HT1080 (cell line): ENCODE measurements around a stretch of chr1.

DNA sequence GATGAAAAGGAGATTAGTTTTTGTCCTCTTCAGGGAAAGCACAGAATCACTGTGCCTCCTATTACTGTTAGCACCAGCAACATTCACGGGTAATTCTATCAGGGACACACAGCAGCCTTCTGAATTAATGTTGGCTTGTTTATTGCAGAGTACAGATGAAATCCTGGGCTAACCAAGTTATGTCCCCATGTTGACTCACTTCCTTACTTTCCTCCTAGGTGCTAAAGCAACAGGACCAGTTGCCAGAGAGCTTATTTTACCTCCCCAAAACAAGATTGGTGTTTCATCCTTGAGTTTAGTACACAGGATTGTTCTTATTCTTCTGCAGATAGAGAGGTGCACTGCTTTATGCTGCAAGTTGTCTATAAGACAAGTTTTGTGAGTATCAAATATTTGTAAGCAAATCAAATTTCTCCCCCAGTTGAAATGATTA, 57.2 kb upstream of the IVNS1ABP start:
RAMPAGE:
- cytosol, long total RNA = no peak
- long total RNA = no peak
- nucleus, long total RNA = no peak

RAMPAGE:
- cytosol, long total RNA = no peak
- long total RNA = no peak
- nucleus, long total RNA = no peak
Measured at GRCh38 chr1:186351768-186352340, 23.2 kb downstream of the TPR start.

GRCh38 chr1:186618436-186619001, 61.7 kb downstream of the PTGS2 start:
RAMPAGE:
- cytosol, long total RNA = no peak
- long total RNA = no peak
- nucleus, long total RNA = no peak

DNA sequence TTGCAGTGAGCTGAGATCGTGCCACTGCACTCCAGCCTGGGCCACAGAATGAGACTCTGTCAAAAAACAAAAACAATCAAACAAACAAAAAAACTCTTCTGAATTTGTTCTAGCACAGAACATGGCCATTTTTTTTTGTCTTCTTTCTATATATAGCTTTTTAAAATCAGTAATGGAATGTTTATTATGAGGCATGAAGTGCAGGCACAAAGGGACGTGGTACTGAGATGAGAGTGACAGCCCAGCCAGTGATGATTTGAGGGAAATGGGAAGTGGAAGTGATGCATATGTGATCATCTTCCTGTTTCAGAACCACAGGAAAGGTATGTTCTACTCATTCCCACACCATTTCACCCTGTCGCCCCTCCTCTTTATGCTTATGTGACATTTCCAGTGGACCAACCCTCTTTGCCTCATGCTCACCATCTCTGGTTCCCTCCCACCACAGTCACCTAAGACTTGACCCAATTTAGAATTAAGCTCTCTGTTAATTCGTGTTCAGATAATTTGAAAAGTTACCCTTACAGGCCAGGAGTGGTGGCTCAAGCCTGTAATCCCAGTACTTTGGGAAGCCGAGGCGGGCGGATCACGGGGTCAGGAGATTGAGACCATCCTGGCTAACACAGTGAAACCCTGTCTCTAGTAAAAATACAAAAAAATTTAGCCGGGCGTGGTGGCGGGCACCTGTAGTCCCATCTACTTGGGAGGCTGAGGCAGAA, 24.3 kb downstream of the PTGS2 start:
RAMPAGE:
- cytosol, long total RNA = no peak
- long total RNA = no peak
- nucleus, long total RNA = no peak

DNA sequence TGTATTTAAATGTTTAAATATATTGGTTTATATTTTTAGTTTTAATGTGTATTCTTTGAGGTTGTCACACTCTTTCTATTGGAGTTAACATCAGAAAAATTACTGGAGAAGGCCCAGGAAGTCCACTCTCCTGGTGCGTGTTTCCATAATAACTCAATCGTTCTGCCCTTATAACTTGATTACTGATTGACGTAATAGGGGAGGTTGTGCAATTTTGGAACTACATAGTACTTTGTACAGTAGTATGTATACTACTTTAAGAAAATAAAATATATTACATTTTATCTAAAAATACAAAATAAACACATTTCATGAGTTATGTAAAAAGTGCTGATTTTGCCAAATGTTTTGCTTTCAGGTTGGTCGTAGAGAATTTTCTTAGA, 5.7 kb downstream of the PLA2G4A start:
RAMPAGE:
- cytosol, long total RNA = no peak
- long total RNA = no peak
- nucleus, long total RNA = no peak

DNA sequence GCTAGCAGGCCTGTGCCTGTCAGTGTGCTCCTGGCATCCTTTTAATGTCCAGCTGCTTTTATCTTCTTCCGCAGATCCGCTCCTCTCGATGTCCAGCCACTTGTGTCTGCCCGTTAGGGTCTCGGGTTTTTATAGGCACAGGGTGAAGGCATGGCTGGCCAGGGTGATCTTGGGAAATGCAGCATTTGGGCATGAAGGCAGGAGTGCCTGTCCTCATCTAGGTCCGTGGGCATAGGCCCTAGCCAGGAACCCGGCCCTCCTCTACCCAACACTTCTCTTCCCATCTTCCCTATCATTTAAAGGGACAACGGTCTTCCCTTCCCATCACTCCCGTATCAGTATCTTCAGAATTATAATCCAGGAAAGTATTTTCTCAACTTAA, 715.1 kb downstream of the BRINP3 start:
RAMPAGE:
- cytosol, long total RNA = no peak
- long total RNA = no peak
- nucleus, long total RNA = no peak

GRCh38 chr1:192830526-192831017, 21.7 kb downstream of the RGS2 start:
RAMPAGE:
- cytosol, long total RNA = no peak
- long total RNA = no peak
- nucleus, long total RNA = no peak

RAMPAGE:
- cytosol, long total RNA = no peak
- long total RNA = no peak
- nucleus, long total RNA = no peak
Measured at GRCh38 chr1:193115542-193116212, 6.2 kb upstream of the CDC73 start.

GRCh38 chr1:193313298-193313844, 127.0 kb upstream of the B3GALT2 start:
RAMPAGE:
- cytosol, long total RNA = no peak
- long total RNA = no peak
- nucleus, long total RNA = no peak

DNA sequence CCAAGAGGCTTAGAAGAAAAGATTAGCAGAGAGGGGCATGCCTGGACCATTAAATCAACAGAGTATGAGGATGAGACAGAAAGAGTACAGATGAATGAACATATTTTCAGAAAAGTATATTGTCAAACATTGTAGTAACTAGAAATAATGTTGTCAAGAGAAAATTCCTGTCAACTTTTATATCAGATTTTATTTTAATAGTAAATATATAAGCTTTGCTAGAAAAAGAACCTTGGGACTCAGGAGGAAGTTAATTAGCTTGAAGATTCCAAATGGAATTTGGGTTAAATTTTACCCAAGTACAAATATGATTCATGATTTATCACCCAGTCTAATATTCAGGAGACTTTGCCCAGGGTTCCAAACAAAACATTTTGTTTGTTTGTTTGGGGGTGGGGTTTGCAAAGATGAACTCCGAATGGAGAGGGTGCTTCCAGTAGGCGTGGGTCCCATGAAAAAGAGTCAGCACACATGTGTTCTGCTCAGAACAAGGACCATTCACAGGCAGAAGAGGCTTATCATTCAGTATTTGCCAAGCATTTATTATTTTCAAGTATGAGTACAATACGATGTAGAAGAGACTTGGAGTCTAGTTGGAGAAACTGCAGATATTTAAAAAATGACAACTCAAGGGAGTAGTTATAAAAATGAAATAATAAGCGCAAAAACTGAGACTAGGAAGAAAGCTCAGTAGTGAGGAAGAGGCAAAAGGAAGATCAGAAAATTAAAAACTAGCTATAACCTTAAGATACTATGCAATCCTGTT, 23.5 kb downstream of the KCNT2 start:
RAMPAGE:
- cytosol, long total RNA = no peak
- long total RNA = no peak
- nucleus, long total RNA = no peak

DNA sequence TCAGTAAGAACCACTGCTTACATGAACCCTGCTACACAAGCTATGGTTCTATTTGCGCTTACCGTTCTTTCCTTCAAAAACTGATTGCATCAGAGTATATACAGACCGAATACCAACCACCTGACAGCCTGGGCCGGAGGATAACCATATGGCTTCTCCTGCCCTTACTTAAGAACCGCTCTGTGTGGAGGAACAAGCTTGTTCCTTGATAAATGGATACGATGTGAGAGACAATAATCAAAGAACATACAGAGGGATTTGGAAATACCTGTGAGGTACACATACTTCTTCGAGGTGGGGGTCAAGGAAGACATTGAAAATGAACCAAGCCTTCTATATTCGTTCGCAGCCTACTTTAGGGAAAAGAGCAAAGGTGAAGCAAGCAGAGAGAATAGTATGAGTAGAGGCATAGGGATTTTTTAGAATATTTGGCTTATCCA, 1.2 kb upstream of the KCNT2 start:
RAMPAGE:
- cytosol, long total RNA = no peak
- long total RNA = no peak
- nucleus, long total RNA = no peak

DNA sequence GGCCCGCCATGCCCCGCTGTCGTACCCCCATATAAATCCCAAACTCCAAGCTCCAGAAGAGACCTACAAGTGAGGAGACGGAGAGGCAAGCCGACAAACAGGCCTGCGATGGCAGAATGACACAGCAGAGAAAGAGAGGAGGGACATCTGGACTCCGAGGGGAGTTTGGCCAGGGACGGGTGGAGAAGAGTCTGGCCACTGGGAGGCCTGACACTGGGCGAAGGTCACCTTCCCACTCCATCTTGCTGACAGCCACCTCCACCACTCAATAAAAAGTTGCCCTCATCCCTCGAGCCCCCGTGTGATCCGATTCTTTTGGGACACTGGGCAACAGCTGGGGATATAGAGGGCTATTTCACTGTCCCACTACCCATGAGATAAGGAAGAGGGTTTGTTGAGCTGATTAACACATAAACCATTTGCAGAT, 1.8 kb upstream of the CFH start:
RAMPAGE:
- cytosol, long total RNA = no peak
- long total RNA = no peak
- nucleus, long total RNA = no peak

DNA sequence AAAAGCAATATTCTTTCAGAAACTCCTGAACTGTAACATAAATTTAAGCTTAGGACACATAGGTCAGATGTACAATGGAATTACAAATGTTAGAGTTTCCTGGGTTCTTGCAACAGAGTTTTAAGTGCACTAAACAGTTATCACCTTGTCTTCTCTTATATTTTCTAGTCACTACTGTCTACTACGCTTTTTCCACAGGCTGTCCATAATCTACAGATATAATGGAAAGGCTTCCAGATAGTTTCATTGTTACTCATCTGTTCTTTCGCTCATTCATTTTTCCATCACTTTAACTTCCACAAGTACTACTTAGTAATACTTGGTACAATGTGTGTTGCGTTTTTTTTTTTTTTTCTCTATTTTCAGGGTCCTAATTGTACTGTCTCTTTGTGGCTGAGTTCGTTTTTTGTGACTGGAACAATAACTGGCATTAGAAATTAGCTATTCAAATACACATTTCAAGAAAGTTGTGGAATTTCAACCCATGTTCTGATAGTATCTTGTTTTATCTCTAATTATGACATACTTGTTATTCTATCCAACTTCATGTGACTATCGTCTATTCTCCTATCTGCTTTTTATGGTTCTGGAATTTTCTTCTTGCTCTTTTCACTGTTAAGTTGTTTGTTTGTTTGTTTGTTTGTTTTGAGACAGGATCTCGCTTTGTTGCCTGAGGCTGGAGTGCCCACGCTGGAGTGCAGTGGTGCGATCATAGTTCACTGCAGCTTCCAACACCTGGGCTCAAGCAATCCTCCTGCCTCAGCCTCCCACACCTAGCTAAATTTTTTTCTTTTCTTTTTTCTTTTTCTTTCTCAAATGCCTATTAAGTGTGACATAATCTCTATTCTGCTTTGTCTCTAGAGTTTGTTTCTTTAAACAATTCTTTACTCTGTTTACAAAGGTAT, 4.8 kb downstream of the CFH start:
RAMPAGE:
- cytosol, long total RNA = no peak
- long total RNA = no peak
- nucleus, long total RNA = no peak

RAMPAGE:
- cytosol, long total RNA = no peak
- long total RNA = no peak
- nucleus, long total RNA = no peak
Measured at GRCh38 chr1:196672890-196673194, 21.0 kb downstream of the CFH start.

DNA sequence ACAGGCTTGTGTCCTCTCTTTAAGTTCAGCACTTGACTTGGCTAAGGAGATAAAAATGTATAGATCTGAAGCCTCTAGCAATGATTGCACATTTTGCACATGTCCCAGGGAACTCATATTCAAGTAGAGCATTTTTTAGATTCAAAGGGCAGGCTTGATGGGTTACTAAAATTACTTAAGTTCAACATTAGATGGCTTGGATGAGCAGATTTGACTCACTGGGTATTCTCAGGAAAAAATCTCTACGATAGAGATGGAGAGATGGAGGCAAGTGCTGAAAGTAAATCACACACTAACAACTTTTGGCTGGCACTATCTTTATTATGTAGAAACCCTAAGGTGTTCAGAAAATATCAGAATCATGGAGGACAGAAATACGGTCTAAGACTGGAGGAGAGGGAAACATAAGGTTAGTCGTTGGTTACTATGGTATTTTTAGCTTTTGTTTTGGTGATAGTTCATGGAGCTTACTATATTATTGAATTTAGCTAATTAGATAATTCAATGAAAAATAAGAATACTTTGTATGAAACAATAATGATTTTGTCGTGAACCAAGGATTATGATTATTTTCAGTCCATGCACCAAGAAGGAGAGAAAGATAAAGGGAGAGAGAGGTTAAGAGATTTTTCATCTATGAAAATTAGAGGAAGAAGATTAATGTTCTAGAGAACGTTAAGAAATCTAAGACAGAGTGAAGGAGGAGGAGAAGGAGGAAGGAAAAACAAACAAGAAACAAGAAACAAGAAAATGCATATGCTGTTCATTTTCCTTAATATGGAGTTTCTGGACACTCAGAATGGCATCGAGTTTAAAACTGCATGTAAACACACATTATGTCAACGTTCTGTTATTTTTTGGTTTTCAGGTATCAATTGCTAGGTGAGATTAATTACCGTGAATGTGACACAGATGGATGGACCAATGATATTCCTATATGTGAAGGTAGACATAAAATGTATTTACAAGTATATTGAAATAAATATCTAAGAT, 23.6 kb downstream of the CFH start:
RAMPAGE:
- cytosol, long total RNA = no peak
- long total RNA = no peak
- nucleus, long total RNA = no peak

GRCh38 chr1:196717280-196718447, 57.0 kb upstream of the CFHR3 start:
RAMPAGE:
- cytosol, long total RNA = no peak
- long total RNA = no peak
- nucleus, long total RNA = no peak

RAMPAGE:
- cytosol, long total RNA = no peak
- long total RNA = no peak
- nucleus, long total RNA = no peak
Measured at GRCh38 chr1:197146767-197147357, 393 bp upstream of the ASPM start.

RAMPAGE:
- cytosol, long total RNA = no peak
- long total RNA = no peak
- nucleus, long total RNA = no peak
Measured at GRCh38 chr1:197783515-197784029, 8.3 kb upstream of the DENND1B start.

RAMPAGE:
- cytosol, long total RNA = no peak
- long total RNA = no peak
- nucleus, long total RNA = no peak
Measured at GRCh38 chr1:198523093-198523686, 17.3 kb downstream of the ATP6V1G3 start.

DNA sequence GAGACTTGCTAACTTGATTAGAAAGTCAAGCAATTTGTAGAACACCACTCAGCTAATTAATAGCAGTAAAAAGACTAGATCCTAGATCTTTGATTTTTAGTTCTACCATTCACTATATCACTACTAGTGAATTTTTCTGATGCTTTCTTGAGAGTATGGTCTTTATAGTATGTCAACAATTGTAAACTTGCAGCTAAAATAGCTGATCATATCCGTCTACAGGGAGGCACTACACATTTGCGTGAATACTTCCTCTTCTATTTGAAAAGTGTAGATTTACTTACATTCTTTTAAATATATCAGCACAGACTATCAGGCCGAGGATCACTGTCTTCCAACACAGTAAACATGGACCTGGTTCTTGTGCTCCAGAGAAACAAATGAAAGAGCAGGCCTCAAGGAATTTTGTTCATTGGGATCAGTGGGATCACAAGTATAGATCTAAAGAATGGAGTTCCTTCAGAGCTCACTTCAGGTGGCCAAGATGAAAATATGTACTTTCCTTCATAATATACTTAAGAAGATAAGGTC, 18.6 kb upstream of the PTPRC start:
RAMPAGE:
- cytosol, long total RNA = no peak
- long total RNA = no peak
- nucleus, long total RNA = no peak